Ureter (tissue), 1 donor: Measurements from ENCODE around the genes ST7, WNT2, CFTR, LSM8 and AASS.

DNA sequence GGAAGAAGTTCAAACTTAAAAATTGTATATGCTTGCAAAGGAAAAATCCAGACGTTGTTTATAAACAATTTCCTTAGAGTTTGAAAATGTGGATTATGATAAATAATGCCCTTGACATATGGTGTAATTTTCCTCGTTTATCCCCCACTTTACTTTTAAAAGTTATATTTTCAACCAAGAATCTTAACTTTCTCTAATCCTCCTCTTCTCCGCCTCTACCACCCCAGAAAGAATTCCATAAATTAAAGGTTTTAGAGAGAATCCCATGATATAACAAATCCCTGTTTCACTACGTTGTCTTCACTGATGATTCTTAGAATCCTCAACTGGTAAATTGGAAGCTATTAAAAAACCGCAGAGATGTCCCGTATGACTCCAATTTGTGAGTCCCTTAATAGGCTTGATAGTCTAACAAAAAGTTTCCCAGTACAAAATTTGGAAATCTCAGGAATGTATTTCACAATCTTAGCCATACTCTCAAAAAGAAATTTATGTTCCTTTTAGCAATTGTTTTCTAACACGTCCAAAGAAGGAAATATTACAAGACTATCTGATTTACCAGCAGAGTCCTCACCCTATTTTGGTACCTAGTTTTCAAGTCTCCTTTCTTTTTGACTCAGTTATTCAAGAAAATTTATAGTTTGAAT, 2.4 kb downstream of the TES start:
- PRO-cap: no peak

DNA sequence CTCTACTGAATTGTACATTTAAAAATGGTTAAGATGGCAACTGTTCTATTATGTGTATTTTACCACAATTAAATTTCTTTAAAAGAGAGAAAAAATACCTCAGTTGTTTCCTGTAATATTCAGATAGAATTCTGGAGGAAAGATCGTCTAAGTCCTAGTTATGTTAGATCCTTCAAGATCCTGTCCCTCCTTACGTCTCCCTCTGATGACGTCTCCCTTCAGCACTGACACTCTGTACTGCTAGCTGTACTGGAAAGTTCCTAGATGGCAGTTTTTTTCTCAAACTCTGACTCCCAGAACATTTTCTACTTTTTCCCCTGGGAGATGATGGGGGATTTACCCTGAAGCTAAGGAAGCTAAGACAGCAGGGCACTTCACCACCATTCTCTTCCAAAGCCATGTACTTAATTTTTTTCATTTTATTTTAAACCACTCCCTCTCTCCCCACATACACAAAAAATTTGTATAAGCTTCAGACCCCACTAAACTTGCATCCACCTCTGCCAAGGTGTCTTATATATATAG, 53.1 kb upstream of the CAV2 start:
- PRO-cap: no peak

GRCh38 chr7:116505728-116507018, 6.6 kb downstream of the CAV2 start:
- PRO-cap: no peak

GRCh38 chr7:116952697-116953577, at the start of gene ST7:
Gene ST7, plus strand, starts transcription at chr7:116953501.
- PRO-cap: bidirectional peak, plus-strand start at chr7:116953350, minus-strand start at chr7:116953237; bidirectional peak, plus-strand start at chr7:116953501, minus-strand start at chr7:116953395

DNA sequence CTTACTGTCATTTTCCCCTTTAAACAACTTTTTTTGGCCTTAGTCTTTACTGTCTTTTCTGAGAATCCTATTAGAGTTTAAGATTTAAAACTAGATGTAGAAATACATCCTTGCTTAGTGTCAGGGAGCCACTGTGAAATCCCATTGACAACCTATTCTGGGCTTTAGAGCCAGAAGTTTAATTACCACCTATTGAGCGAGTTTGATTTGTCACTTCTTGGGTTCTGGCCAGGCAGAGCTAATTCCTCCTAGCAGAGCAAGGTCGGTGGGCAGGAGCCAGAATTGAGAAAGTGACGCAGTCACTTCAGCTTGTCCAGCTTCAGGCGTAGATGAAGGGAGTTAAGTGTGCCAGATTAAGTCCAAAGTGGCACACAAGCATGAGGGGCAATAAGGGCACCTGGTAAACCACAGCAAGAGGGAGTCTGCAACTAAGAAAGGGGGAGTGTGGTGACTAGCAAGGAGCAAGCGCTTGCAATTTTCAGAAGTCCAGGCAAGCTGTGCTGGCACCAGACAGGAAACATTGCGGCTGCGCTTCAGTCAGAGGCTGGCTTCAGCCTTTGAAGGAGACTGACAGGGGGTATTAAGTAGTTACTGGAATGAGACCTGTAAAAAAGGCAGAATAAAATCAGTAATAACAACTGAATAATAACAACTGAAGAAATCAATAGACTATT, 119.4 kb downstream of the ST7 start:
- PRO-cap: no peak

DNA sequence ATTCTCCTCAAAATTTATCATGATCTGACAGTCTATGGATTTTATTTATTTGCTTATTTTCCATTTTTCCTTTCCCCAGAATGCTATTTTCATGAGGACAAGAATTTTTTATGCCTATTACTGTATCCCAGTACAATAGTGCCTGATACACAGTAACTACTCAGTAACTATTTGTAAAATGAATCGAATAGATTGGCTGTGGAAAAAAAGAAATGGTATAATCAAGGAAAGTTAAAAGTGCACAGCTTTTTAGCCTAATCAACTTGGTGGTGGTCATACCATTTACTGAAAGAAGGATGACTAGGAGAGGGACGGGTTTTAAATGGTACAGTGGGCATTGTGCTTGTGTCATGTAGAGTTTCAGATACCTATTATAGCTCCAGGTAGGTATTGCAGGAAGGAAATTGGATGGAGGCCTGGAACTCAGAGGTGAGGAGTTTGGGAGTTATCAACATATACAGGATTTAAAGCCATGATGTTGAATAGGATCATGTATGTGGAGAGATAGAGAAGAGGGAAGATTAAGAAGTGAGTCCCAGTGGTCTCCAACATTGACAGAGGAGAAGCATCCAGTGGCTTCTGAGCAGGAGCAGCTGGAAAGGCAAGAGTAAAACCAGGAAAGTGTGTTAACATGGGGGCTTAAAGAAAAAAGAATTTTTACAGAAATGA, 166.6 kb downstream of the WNT2 start:
- PRO-cap: no peak

DNA sequence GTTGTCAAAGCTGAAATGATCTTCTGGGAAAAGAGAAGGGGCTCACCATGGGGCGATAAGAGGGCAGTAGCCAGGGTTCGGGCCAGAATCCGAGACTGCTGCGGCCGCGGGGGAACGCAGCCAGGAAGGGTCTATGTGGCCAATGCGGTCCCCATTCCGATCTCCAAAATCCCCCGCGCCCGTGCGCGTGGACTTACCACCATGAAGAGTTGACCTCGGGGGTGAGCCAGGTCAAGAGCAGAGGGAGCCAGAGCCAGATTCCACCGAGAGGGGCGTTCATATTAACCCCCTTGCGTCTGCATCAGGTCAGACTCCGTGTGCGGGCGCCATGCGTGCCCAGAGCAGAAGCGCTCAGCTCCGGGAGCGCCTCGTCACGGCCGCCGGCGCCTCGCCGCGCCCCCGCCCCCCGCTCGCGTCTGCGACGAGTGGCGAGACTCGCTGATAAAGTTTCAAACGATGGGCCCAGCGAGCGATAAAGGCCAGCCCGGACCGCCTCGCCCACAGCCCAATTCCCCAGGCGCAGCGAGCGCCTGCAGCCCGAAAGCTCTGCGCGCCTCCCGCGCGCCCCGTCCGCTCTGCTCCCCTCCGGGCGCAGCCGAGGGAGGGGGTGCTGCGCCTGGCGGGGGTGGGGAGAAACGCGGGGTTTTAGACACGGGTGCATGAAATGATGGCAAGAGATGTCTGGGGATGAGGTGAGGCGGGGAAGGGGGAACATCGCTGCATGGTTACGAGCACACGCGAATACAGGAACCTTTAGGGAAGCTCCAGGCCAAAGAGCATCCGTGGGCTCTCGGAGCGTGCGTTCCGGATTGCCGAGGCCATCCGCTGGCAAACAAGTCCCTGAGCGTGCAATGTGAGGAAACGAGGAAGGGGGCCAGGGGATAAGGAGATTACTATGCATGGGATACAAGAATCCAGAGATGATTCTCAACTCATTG, at the start of gene WNT2:
Gene WNT2, minus strand, starts transcription at position 349 of the 938 bp plus-strand sequence.
- PRO-cap: unidirectional peak, minus-strand start at position 577 of the sequence

DNA sequence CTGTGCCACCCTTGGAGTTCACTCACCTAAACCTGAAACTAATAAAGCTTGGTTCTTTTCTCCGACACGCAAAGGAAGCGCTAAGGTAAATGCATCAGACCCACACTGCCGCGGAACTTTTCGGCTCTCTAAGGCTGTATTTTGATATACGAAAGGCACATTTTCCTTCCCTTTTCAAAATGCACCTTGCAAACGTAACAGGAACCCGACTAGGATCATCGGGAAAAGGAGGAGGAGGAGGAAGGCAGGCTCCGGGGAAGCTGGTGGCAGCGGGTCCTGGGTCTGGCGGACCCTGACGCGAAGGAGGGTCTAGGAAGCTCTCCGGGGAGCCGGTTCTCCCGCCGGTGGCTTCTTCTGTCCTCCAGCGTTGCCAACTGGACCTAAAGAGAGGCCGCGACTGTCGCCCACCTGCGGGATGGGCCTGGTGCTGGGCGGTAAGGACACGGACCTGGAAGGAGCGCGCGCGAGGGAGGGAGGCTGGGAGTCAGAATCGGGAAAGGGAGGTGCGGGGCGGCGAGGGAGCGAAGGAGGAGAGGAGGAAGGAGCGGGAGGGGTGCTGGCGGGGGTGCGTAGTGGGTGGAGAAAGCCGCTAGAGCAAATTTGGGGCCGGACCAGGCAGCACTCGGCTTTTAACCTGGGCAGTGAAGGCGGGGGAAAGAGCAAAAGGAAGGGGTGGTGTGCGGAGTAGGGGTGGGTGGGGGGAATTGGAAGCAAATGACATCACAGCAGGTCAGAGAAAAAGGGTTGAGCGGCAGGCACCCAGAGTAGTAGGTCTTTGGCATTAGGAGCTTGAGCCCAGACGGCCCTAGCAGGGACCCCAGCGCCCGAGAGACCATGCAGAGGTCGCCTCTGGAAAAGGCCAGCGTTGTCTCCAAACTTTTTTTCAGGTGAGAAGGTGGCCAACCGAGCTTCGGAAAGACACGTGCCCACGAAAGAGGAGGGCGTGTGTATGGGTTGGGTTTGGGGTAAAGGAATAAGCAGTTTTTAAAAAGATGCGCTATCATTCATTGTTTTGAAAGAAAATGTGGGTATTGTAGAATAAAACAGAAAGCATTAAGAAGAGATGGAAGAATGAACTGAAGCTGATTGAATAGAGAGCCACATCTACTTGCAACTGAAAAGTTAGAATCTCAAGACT, at the start of gene CFTR:
Gene CFTR, plus strand, starts transcription at position 765 of the 1,138 bp plus-strand sequence.
- PRO-cap: no peak

DNA sequence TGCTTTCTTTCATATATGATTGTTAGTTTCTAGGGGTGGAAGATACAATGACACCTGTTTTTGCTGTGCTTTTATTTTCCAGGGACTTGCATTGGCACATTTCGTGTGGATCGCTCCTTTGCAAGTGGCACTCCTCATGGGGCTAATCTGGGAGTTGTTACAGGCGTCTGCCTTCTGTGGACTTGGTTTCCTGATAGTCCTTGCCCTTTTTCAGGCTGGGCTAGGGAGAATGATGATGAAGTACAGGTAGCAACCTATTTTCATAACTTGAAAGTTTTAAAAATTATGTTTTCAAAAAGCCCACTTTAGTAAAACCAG, 55.3 kb downstream of the CFTR start:
- PRO-cap: no peak

- PRO-cap: no peak
Measured at GRCh38 chr7:117682834-117683675, 190.2 kb downstream of the CTTNBP2 start.

- PRO-cap: bidirectional peak, plus-strand start at chr7:118184169, minus-strand start at chr7:118183963
Measured at GRCh38 chr7:118183051-118184293, at the start of gene LSM8. Gene LSM8, plus strand, starts transcription at chr7:118184164.

GRCh38 chr7:120167868-120168295, 105.1 kb upstream of the KCND2 start:
- PRO-cap: no peak

- PRO-cap: no peak
Measured at GRCh38 chr7:120273481-120274195, 663 bp downstream of the KCND2 start.

- PRO-cap: no peak
Measured at GRCh38 chr7:120988410-120988552, 230 bp upstream of the CPED1 start.

GRCh38 chr7:121012371-121013304, 24.1 kb downstream of the CPED1 start:
- PRO-cap: no peak

DNA sequence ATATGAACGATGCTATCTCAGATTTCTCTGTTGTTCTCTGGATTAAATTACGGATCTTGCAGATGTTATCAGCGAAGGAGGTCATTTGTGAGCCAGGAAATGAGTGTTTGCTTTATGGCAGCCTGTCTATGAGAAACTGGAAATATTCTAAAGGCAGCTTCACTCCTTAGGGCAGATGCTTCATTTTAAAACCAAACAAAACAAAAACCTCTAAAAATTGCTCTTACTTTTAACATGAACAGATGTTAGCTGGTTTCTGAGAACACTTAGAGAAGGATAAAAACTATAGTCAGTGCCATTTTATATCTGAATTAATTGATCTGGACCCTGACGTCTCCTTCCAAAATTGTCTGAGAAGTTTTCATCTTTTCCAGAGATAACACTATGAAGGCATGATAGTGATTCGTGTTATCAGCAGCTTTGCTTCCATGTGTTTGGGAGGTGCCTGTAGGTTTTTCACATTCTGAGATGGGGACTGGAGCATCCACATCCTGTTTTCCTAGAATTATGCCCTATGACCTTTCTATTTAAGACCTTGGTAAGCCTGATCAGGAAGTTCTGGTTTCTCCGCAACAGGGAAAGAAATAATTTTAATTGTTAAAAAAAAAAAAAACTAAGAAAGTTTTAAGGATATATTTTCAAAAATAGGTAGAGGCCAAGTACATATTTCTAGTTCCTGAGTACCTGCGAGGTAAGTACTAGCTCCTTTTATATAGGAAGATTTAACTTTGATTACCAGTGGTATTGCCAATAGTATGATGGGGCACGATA, 53.2 kb downstream of the CPED1 start:
- PRO-cap: no peak

DNA sequence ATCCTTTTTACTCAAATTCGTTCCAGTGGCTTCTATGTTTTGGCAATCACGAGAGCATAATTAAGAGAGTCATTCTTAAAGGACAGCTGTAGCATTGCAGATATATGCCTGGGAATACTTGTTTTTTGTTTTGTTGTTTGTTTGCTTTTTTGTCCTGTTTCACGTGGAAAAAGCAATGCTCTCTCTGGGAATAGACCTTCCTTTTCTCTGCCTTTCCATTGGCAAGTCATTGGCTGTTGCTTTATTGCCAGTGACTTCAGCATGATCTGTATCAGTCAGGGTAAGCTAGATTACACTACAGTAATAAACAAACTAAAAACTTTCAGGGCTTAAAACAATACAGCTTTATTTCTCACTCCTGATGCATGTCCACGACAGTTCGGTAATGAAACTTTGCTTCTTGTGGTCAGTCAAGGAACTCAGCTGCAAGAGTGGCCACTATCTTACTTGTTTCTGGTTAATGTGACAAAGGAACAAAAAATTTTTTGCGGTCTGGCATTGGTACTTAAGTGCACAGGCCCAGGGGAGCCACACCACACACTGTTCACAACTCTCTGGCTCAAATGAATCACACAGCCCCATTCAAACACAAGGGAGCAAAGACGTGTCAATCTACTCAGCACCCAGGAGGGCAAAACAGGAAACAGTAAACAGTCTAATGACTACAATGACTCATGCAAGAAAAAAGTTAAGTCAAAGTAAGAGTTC, 134.1 kb upstream of the FAM3C start:
- PRO-cap: no peak

DNA sequence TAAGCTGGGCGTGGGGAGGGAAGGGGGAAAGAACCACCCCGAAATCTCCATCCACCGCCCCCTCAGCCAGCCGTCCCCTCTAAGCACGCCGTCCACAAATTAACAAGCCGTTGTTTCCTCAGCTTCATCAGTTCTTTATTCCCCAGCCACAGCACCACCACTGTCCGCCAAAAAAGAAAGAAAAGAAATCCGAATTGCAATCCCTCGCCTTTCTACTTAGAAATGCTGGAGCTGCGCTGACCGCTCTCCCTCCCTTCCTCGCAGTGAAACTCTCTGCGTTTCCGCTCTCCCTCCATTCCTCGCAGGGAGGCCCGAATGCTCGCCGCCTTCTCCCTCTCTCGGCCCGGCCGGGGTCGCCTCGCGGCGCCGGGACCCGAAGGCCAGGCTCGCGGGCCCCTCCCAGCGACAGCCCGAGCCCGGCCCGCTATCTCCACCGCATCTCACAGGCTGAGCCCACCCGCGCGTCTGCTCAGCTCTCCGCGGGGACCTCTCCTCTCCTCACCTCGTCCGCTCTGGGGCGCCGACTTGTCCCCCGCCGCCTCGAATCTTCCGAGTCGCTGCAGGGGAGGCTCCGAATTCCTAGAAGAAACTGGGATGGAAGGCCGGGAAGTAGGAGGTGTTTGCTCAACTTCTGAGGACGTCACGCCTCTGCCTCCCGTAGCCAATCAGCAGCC, at the start of gene AASS:
Gene AASS, minus strand, starts transcription at position 591 of the 674 bp plus-strand sequence.
- PRO-cap: bidirectional peak, plus-strand start outside the sequence, minus-strand start at position 559 of the sequence

- PRO-cap: no peak
Measured at GRCh38 chr7:122306540-122307153, 2.1 kb upstream of the FEZF1 start.

GRCh38 chr7:122310065-122310972, 5.8 kb upstream of the FEZF1 start:
- PRO-cap: no peak